CD14-positive monocyte (primary cell): ENCODE measurements around a stretch of chr4.

DNA sequence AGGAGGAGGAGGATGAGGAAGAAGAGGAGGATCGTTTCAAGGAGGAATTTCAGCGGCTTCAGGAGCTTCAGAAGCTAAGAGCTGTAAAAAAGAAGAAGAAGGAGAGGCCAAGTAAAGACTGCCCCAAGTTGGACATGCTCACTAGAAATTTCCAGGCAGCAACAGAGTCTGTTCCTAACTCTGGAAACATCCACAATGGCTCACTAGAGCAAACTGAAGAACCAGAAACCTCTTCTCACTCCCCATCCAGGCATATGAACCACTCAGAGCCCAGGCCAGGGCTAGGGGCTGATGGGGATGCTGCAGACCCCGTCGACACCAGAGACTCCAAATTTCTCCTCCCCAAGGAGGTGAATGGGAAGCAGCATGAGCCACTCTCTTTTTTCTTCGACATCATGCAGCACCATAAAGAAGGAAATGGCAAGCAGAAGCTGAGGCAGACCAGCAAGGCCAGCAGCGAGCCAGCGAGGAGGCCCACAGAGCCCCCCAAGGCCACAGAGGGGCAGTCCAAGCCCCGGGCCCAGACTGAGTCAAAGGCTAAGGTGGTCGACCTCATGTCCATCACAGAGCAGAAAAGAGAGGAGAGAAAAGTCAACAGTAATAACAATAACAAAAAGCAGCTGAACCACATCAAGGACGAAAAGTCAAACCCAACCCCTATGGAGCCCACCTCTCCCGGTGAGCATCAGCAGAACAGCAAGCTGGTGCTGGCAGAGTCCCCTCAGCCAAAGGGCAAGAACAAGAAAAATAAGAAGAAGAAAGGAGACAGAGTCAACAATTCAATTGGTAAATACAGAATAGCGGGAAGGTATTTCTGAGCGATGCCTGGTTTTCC lies 56.2 kb downstream of the TNIP2 start:
- CAGE, long polyA plus RNA = no peak

- CAGE, long polyA plus RNA = no peak
These were observed 2.4 kb upstream of the SH3BP2 start for GRCh38 chr4:2790436-2790910.

DNA sequence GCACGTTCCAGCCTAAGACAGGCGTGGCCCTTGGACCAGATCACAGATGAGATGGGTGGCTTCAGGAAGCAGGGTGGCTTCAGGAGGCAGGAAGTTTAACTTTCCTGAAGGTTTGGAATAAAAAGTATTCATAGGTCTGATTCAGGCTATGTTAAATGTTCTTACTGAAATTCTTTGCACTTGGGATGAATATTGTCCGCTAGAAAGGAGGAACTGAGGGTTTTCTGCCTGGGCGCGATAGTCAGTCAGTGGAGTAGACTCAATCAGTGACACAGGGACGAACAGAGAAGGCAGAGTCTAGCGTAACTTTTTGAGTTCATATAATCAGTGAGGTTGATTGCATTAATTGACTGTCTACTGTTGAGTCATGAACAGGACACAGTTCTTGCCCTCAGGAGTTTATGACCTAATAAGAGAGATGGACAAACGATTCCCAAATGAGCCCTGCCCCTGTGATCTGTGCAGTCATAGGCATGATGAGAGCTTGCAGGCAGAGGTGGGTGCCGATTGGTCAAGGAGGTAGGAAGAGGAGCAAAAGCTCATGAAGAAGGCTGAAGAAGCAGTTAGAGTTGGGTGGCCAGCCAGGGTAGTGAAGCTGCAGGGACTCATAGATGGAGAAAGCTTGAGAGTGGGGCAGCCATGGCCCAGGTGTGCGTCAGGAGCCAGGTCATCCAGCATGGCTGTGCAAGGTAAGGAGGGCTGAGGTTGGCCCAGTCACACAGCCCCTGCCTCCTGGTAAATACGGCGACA lies 33.9 kb downstream of the MFSD10 start:
- CAGE, long polyA plus RNA = no peak

DNA sequence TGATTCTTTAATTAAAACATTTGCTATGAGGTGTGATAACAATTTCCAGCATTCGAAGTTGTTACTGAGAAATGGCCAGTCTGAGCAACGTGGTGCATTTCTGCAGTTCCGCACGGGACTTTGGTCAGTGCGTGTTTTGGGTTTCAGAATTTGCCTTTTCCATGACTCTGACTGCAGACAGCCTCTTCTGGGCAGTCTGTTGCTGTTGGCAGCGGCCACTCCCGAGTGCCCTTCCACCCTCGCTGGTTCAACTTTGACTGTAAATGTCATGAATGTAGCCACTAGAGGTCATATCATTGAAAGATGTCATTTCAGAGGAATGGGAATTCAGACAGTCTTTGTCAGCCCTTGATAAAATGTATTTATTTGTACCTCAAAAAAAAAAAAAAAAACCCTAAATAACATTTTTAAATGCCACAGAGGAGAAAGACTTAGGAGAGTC lies 25.0 kb downstream of the MFSD10 start:
- CAGE, long polyA plus RNA = no peak

DNA sequence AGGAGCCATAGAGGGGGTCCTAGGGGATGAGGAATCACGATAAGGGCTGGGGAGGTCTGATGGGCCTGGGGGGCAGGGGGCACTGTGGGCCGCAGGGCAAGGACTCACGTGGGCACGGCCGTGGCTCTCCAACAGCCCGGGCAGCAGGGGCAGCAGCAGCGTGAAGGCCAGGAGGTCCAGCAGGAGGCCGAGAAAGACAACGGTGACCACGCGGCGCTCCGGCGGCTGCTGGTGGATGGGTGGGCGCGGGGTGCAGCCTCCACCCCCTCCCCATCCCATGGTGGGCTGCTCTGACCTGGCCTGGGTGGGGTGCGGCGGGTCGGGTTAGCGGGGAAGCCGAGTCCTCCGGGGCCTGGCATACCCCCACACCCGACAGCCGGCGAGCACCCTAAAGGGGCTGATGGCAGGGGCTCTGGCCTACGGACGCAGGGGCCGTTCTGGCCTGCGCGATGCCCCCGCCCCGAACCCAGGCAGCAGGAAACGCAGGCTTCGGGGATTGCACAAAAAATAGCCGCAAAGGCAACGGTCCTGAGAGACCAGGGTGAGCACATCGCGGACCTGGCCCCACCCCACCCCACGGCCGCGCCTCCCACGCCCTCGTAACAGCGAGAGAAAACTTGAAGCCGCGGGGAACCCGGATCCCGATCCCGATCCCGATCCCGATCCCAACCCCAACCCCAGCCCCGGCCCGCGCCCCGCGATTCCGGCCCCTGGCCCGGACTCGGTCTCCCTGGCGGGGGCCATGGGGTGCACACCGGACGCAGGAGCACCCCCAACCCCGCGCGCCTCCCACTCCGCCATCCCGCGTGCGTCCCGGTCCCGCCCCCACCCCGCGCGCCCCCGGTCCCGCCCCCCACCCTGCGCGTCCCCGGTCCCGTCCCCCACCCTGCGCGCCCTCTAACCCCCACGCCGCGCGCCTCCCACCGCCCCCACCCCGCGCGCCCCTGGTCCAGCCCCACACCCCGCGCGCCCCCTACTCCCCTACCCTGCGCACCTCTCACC lies 679 bp downstream of the MFSD10 start:
- CAGE, long polyA plus RNA = no peak

DNA sequence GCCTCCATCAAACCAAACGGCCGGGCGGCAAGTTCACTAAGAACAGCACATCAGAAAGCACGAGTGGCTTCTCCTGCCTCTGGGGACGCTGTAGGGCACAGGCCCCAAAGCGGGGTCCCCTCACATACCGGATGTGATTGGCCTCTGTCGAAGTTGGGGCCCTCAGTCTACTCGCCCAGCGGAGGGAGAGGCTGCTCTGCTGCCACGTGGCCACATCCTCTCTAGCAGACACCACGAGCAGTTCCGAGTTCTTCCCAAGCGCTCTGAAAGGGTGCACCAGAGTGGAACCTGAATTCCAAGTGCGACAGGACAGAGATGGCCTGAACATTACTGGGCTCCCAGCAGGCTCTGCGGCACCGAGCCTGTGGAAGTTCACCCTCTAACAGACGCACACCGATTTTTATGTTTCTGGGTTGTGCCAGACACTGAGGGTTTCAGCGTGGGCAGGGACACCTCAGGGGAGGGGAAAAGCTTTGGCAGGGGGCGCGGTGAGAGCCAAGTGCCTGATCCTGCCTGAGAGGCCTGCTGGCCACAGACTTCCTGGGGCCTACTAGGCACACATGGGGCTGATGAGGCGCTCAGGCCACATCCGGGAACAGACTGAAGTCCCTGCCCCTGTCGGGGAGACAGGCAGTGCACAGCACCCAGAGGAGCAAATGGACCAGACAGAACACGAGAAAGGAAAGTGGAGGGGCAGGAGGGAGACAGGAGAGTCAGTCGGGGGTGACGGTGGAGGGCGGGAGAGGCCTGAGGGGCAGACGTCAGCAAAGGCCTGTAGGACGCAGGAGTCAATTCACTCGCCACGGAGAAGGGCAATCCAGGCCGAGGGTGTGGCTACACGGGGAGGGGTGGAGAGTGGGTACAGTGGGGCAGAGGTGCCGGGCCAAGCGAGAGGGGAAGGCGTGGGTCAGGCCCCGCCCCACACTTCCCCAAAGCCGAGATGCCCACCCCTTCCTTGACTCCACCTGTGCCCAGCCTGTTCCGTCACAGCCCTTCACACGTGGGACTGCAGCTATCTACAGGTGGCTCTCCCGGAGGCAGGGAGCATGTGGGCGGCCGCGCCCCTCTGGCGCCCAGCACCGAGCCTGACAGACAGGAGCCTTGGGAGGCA lies 7.8 kb upstream of the MFSD10 start:
- CAGE, long polyA plus RNA = no peak

GRCh38 chr4:2949885-2950505 lies 13.2 kb downstream of the NOP14 start:
- CAGE, long polyA plus RNA = no peak

- CAGE, long polyA plus RNA = no peak
These were observed 34.0 kb upstream of the HTT start for GRCh38 chr4:3040346-3040981.

- CAGE, long polyA plus RNA = no peak
These were observed 29.1 kb upstream of the HTT start for GRCh38 chr4:3045205-3045920.

GRCh38 chr4:3074795-3075837 lies 635 bp downstream of the HTT start:
- CAGE, long polyA plus RNA = no peak

- CAGE, long polyA plus RNA = no peak
These were observed 25.1 kb upstream of the MSANTD1 start for GRCh38 chr4:3223647-3224487.

GRCh38 chr4:3306135-3306901 lies 13.5 kb downstream of the RGS12 start:
- CAGE, long polyA plus RNA = no peak

DNA sequence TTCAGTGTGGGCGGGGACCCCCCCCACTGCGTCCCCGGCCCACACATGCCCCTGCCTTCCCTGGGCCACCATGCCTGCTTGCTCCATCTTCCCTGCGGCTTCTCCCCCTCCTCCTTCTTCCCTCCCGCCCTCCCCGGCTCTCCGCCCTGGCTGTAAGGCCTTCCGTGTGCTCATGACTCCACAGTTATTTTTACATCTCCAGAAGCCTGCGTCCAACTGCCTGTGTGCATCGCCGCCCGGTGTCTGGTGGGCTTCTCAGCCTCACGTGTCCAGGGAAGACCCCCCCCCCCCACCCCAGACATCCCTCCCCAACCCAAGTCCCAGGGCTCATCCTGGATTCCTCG lies 4.0 kb downstream of the DOK7 start:
- CAGE, long polyA plus RNA = no peak

DNA sequence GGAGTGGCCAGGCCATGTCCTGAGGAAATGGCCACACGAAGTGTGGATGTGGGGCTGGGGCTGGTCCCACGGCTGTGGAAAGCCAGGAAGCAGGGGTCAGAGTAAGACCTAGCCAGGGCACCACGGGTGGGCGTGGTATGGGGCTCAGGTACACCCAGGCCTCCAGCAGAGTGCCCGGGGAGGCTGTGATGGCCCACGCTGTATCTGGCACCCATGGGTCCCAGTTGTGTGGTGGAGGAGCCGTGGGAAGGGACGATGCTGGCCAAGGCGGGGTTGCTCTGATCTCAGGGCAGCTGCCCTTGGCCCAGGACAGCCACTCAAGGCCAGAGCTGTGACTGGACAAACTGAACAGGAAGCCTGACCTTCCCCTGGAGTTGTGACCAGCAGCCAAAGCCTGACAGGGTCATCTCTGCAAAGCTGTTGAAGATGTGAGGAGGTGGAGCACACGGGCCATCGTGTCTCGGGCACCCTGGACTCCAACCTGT lies 29.7 kb downstream of the LRPAP1 start:
- CAGE, long polyA plus RNA = no peak

GRCh38 chr4:3530682-3531476 lies 1.3 kb downstream of the LRPAP1 start:
- CAGE, long polyA plus RNA = no peak

GRCh38 chr4:3640353-3641146 lies 108.3 kb upstream of the LRPAP1 start:
- CAGE, long polyA plus RNA = no peak

GRCh38 chr4:3657591-3658274 lies 108.5 kb upstream of the ADRA2C start:
- CAGE, long polyA plus RNA = no peak

DNA sequence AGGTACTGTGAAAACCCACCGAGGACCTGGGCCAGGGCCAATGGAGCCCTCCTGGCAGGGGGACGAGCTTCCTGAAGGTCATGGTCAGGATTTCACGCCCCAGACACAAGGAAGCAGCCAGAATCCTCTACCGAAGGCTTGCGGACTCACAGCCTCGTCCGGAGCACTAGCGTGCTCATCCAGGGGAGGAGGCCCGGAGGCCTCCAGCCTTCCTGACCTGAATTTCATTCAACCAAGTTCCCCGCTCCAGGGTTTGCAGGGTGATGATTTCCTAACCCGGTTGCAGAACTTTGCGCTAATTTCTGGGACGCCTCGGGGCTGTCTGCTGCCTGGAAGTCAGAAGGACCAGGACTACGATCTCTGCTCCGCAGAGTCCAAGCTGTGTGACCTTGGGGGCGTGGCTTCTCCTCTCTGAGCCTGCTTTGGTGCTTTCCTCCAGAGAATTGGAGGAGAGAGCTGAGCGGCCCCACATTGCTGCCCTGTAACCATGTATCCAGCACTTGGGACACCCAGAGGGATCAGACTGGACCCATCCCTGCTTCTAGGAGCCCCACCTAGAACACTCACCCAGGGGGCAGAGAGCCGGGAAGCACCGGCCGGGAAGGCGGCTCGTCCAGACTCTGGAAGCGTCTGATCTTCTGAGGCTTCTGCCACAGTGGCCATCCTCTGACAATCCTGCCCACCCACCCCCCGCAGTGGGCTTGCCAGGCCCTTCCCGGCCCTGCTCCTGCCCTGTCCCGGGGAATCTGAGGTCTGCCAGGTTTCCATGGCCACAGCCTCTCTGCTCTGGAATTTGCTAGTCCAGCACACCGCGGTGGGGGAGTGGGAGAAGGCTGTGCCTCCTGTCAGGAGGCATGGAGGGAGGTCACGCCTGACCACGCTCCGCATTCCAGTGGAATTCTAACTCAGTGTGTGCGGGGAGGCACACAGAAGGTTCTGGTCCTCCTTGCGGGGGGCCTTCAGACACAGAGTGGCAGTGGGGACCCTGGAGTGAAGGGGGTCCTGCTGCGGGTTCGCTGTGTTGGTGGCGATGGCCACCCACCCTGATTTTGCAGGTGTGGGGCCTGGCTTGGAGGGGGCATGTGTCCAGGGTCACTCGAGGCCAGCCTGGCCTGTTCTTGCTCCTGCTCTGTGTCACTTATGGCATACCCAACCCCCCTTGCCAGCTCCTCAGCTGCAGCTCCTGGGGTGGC lies 55.9 kb upstream of the ADRA2C start:
- CAGE, long polyA plus RNA = no peak

DNA sequence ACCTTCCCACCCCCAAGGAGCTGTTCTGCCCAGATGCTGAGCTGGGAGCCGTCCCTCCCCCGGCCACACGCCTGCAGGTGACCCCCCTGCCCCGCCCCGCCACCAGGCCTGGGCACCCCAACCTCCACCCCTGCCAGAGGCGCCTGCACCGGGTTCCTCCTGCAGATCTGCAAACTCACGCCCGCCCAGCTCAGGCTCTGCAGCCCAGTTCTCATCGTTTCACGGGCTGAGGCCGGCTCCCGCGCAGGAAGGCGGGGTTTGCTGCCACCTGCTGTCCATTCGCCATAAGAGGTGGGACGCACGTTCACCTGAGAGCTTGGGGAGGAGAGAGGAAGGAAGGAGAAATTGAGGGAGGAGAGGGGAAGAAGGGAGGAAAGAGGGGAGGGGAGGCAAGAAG lies 114.3 kb downstream of the ADRA2C start:
- CAGE, long polyA plus RNA = no peak

DNA sequence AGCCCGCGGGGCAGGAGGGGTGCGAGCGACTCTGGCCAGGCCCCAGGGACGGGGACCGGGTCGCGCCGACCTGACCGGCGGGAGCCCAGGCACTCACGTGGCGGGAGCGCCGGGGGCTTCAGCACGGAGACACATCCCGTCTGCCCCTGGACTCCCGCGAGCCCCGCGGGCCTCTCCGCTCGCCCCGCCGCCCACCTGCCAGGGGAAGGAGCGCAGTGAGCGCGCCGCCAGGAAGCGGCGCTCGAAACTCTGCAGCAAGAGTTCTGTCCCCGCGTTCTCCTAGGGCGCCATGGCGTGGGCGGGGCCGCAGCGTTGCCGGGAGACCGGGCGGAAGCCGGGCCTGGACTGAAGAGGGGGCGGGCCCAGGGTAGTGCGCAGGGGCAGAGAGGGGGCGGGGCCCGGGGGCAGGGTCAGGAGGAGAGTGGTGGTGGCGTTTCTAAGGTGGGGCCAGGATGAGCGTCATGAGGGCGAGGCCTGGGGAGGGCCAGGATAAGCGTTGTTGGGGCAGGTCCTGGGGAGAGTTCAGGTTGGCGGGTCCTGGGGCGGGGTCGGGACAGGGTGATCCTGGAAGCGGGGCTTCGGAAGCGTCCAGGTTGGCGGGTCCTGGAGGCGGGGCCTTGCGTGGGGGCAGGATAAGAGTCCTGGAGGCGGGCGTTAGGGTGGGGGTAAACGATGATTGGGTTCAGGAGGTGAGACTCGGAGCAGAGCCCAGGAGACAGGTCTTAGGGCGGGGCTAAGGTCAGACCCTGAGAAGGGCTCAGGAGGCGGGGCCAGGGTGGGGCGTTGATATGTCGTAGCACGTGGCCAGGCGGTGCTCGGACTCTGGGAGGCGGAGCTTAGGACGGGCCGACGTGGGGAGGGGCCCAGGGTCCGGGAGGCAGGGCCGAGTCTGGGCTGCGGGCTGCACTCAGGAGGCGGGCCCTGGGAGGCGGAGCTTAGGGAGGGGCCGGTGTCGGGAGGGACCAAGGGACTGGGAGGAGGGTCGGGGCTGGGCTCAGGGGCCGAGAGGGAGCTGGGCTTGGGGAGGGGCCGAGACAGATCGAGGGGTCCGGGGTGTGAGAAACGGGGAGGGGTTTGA lies 189.3 kb downstream of the ADRA2C start:
- CAGE, long polyA plus RNA = no peak